ENCODE measurements around a stretch of chr14.

DNA sequence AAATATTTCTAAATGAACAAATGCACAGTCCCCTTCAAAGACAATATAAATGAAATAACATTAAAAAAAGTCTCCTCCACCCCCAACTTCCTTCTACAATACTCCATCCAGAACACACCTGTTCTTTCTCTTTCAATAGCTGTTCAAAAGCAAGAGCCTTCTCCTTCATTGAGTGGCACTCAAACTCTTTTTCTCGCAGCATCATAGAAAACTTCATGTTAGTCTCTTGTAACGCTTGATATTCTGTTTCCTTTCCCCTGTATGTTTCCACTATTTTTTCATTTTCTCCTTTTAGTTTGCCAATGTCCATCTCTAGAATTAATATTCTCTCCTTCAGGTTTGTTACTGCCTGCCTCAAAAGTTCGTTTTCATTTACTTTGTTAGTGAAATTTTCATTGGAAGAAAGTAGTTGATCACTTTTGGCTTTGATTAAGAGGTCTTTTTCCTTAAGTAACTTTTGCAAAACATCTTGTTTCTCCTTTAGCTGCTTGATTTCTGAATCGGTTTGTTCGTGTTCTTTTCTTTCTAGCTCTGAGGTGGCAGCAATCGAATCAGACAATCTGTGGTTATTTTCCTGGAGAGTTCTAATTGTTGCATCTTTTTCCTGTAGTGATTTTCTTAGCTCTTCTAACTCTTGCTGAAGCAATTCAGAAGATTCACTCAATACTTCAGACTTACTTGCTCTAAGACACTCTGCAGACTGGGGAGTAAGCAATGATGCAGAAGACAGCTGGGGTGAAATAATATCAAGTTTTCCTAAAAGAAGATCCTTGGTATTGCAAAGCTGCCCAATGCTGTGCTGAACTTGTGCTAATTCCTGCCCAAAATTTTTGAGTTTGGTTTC, 36.3 kb downstream of the TRIP11 start:
- PRO-cap, result no peak

- PRO-cap, result no peak
These were observed 595 bp downstream of the TRIP11 start for GRCh38 chr14:92038975-92039953.

DNA sequence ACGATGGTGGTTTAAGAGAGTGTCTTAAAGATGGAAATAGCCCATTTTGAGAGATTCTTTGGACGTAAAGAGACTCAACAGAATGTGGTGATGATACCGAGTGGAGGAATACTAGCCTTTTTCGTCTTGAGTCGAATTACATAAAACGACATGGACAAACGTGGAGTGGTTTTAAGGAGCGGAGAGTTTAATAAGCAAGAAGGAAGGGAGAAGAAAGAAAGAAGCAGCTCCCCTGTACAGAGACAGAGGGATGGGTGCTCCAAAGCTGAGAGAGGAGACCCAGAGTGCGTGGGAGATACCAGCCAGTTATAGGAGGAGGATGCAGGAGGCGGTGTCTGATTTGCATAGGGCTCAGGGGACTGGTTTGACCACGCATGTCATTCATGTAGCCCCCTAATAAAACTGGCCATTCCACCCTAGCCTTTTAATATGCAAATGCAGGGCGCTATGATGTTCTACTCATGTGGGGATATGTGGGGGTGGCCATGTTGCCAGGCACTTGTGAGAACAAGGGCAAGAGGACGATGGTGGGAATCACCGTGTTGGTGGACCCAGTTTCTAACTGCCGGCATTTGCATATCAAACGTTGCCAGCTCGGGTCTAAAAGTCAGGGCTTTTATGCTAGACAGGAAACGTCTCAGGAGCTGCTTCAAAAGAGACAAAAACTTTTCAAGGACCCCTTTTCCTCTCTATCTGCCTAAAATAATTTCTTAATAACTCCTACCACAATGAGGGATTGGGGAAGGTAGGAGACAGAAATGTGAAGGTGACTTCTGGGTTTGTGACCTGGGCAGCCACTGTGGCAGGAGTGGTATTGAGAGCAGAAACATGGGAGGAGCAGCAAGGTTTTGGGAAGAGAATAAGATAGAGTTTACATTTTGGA, 2.0 kb upstream of the ATXN3 start:
- PRO-cap, result no peak

GRCh38 chr14:92400904-92401166, 77.9 kb downstream of the SLC24A4 start:
- PRO-cap, result no peak

- PRO-cap, result no peak
These were observed 91.6 kb downstream of the SLC24A4 start for GRCh38 chr14:92414618-92414993.

DNA sequence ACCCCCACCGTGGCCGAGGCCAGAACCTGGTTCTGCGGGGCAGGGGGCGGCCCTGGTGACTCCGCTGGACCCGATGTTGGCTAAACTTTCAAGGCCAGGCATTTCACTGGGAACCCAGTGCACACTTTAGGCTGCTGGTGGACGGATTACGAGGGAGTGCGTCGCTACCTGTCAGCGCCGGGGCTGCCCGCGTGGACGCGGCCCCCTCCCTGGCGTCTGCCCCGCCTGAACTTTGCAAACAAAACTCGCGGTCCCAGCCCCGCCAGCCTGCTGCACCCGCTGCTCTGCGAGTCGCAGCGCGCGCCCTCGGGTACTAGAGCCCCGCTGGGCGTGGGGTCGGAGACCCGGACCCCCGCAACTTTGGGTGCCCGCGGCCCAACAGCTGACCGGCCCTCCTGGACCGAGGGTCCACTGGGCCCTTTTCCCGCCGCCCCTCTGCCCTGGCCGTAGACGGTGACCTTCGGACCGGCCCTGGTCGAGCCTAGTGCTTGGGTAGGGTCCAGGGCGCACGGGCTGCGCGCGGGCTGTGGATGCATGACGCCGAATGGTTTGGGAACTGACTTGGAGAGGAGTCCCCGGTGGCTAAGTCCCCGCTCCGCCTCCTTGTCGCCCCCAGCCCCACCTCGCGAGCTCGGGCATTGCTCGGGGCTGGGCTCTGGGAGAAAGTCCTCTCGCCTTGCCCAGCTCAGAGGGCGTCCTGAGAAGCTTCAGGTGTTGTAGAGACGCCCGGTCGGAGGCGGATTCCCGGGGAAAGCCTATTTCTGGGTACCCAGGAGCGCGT, 714 bp downstream of the RIN3 start:
- PRO-cap, result unidirectional peak, minus-strand start at position 218 of the sequence

DNA sequence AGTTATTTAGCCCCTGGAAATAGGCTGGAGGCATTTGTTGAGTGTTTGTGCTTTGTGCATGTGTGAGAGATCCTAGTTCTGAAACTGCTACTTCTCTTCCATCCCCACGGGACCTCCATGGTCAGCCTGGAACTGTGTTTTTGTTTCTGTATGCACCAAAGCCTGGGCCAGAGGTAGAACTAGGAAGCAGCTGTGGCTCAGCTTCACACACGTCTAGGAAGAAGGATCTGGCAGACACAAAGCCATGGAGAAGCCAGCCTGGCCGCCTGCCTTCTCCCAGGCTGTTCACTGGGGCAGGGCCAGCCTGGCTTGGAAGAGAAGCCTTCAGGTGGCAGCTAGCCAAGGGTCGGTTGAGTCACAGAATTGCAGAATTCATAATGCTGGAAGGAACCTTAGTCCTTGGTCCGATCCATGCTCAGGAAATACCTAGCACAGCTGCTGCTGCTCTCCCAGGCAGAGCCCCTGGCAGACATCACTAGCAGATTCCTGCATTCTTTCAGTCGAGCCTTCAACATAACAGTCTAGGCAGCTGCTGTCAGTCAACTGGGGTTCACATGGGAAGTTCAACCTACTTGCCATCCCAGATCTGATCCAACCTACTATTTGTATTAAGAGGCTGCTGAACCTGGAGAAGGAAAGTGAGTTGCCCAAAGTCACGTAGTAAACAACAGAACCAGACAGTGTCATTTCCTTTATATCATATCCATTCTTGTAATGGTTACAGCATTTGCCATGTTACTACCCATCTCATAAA, 27.1 kb downstream of the RIN3 start:
- PRO-cap, result no peak

DNA sequence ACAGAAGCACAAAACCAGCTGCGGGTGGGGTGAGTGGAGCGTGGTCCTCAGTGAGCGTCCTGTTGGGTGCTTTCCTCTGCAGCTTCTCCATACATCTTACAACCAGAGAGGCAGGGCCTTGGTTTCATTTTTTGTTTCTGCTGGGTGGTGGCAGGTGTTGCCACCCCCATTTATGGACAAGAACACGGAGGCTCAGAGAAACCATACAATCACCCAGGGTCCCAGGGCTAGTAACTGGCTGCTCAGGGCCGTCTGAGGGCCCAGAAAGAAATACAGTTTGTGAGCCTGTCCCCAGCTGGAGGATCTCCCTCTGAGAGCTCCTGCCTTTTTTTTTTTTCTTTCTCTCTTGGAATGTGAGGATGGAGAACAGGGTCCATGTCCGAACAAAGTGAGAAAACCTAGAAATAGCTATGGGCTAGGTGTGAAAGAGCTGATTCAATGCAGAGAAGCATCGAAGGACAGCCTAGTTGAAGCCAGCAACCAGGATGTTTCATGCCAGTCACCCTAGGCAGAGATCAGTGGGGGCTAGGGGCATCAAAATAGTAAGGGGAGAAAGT, 55.8 kb downstream of the RIN3 start:
- PRO-cap, result unidirectional peak, minus-strand start at position 87 of the sequence

- PRO-cap, result no peak
These were observed 60.5 kb downstream of the RIN3 start for GRCh38 chr14:92573908-92574627.

DNA sequence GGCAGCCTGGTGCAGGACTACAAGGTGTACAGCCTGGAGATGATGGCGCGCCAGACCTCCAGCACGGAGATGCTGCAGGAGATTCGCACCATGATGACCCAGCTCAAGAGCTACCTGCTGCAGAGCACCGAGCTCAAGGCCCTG, 95.7 kb downstream of the LGMN start:
- PRO-cap, result no peak

GRCh38 chr14:92669046-92669767, 79.2 kb downstream of the LGMN start:
- PRO-cap, result no peak

- PRO-cap, result no peak
These were observed 10.9 kb upstream of the LGMN start for GRCh38 chr14:92759256-92759758.

GRCh38 chr14:92917196-92917395, 5.9 kb upstream of the CHGA start:
- PRO-cap, result no peak

GRCh38 chr14:92932330-92933081, 9.6 kb downstream of the CHGA start:
- PRO-cap, result no peak

DNA sequence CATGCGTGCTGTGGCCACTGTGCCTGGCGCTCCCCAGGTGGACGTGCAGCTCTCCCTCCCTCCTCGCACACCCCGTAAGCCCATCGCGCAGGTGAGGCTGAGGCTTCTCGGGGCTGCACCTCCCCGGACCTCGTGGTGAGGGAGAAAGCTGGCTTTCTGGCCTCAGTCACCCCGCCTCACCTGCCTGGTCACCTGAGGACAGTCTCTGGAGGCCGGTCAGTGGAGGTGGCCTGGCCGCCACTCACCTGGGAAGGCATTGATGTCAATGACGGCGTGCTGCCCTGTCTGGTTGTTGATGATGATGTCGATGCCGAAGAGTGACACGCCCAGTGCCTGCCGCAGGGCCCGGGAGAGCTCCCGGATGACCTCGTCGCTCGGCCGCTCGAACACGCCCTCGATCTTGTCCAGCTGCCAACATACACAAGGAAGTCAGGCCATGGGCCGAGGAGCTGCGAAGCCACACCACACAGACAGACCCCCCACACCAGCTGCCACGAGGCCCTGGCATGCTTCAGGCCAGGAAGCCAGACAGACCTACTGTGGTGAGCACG, 23.2 kb downstream of the CHGA start:
- PRO-cap, result no peak

GRCh38 chr14:93019046-93020348, 96.2 kb downstream of the ITPK1 start:
- PRO-cap, result no peak

DNA sequence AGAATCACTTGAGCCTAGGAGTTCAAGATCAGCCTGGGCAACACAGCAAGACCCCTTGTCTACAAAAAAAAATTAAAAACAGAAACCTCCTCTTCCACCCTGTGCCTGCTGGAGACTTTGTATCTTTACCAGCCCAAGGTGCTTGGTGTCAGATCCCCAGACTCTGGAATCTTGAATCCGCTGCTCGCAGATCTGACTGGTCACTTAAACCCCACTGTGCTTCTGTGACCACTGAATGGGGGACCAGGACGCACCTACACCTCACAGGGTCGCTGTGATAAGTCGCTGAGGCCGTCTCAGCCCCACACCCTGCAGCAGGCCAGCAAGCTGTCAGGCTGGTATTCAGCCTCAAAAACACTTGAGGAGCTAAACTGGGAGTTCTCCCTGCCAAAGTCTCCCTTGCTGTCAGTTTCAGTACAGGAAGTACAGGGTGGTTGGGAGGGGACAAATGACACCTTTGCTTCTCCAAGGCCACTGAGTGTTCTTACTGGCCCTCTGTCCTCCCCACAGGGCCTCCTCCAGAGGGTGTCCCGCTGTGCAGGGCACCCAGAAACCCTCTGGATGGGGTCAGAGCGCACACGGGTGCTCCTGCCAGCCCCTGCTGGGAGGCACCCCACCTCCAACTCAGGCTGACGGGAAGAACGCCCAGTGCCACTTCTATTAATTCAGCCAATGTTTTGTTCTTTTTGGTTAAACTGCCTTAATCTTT, 76.2 kb downstream of the ITPK1 start:
- PRO-cap, result no peak

- PRO-cap, result no peak
These were observed 68.7 kb downstream of the ITPK1 start for GRCh38 chr14:93047103-93047347.

- PRO-cap, result no peak
These were observed 60.2 kb downstream of the ITPK1 start for GRCh38 chr14:93055337-93056175.

- PRO-cap, result bidirectional peak, plus-strand start at chr14:93103831, minus-strand start at chr14:93103794
These were observed 12.1 kb downstream of the ITPK1 start for GRCh38 chr14:93103656-93104062.